Heart left ventricle (tissue), 7 donors: ENCODE measurements around a stretch of chr5.

- PRO-cap, 6 experiments: no peak in any of the 6 experiments
- RAMPAGE, long total RNA, 2 experiments: no peak in any of the 2 experiments
- RRBS: 30% methylated on average over 4 of the region's 16 CpGs
These were observed 17.7 kb downstream of the CXXC5 start for GRCh38 chr5:139665500-139666549.

GRCh38 chr5:139667619-139668662 is 19.8 kb downstream of the CXXC5 start:
- PRO-cap, 6 experiments: peak in 6 of 6 experiments; most common plus-strand start chr5:139668371 (in 3); most common minus-strand start chr5:139668539 (in 6)
- RAMPAGE, long total RNA, 2 experiments: no peak in any of the 2 experiments
- RRBS: under 1% methylated on average over 11 of the region's 53 CpGs

DNA sequence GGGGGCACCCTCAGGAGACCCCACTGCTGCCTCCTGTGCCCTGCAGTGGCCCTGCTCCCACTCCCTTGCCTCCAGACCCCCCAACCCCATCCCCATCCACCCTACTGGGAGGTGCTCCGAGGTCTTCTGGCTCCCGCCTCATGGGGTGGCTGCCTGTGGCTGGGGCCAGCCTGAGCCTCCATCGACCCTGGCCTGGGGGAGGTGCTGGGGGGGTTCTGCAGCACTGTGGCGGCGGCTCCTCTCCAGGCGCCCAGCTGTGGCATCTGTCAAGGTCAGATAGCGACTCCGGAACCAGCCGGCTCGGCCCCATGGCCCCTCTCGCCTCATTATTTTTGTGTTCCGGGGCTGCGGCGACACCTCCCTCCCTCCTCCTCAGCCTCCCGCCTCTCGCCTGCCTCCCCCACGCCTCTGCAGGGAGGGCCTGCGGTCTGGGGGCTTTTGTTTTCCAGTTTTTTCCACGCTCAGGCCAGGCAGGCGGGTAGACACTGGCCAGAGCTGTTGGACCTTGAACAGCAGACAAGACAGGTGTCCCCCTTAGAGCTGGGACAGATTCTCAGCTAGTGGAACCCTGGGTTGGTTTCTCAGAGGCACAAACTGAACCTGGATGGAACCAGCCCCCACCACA is 21.8 kb downstream of the CXXC5 start:
- PRO-cap, 6 experiments: peak in 6 of 6 experiments; most common plus-strand start position 448 of the sequence (in 3); most common minus-strand start position 265 of the sequence (in 6)
- RAMPAGE, long total RNA, 2 experiments: no peak in any of the 2 experiments
- RRBS: 15% methylated on average over 2 of the region's 20 CpGs

- PRO-cap, 6 experiments: no peak in any of the 6 experiments
- RAMPAGE, long total RNA, 2 experiments: no peak in any of the 2 experiments
- RRBS: no CpG with 5 or more reads among the region's 4 CpGs
These were observed 59.4 kb downstream of the CXXC5 start for GRCh38 chr5:139707537-139707943.

DNA sequence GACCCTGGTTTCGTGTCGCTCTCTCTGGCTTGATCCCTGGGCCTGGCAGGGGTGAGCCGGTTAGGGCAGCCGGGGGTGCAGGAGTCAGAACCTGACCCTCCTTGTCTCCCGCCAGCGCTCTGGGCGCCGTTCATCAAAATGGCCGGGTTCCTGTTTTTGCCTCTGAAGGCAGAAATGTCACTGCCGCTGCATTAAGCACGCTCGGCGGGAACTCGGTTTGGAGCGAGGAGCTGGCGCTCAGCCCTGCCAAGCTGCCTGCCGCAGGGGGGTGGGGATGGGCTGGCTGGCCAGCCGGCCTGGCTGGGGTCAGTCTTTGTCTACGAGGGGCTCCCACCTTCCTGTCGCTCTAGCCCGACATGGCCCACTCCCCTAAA is 63.7 kb downstream of the CXXC5 start:
- PRO-cap, 6 experiments: no peak in any of the 6 experiments
- RAMPAGE, long total RNA, 2 experiments: no peak in any of the 2 experiments
- RRBS: 13% methylated on average over 6 of the region's 21 CpGs

- PRO-cap, 6 experiments: peak in 6 of 6 experiments; most common plus-strand start chr5:139848331 (in 4); most common minus-strand start chr5:139848267 (in 5)
- RAMPAGE, long total RNA, 2 experiments: no peak in any of the 2 experiments
- RRBS: 3% methylated on average over 15 of the region's 147 CpGs
These were observed 52.4 kb downstream of the PSD2 start for GRCh38 chr5:139847562-139848834.

- PRO-cap, 6 experiments: peak in 1 of 6 experiments; most common plus-strand start chr5:140106415 (in 1)
- RAMPAGE, long total RNA, 2 experiments: no peak in any of the 2 experiments
- RRBS: no CpG with 5 or more reads among the region's 4 CpGs
These were observed 7.7 kb upstream of the PURA start for GRCh38 chr5:140106266-140106486.

DNA sequence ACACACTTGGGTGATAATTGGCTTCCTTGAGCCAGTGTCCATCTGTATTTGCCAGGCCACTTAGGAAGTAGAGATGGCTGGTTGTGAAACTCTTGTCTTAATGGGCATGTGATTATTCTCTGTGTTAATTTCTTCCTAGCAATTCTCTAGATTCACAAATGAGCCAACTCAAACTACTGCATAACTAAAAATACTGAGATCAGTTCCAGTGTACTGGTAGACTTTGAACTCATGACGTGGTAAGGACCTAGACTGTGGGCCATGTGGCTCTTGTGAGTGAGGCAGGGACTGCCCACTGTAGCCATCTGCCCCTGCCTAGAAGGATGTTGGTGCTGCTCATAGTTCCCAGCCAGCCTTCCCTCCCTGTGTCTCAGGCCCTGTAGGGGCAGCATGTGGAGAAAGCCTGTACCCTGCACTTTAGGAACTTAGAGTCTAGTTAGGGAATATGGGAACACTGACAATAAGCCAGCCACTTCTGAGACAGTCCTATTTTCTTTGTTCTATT is 47.4 kb downstream of the CYSTM1 start:
- PRO-cap, 6 experiments: no peak in any of the 6 experiments
- RAMPAGE, long total RNA, 2 experiments: no peak in any of the 2 experiments
- RRBS: no CpG with 5 or more reads among the region's 1 CpG

DNA sequence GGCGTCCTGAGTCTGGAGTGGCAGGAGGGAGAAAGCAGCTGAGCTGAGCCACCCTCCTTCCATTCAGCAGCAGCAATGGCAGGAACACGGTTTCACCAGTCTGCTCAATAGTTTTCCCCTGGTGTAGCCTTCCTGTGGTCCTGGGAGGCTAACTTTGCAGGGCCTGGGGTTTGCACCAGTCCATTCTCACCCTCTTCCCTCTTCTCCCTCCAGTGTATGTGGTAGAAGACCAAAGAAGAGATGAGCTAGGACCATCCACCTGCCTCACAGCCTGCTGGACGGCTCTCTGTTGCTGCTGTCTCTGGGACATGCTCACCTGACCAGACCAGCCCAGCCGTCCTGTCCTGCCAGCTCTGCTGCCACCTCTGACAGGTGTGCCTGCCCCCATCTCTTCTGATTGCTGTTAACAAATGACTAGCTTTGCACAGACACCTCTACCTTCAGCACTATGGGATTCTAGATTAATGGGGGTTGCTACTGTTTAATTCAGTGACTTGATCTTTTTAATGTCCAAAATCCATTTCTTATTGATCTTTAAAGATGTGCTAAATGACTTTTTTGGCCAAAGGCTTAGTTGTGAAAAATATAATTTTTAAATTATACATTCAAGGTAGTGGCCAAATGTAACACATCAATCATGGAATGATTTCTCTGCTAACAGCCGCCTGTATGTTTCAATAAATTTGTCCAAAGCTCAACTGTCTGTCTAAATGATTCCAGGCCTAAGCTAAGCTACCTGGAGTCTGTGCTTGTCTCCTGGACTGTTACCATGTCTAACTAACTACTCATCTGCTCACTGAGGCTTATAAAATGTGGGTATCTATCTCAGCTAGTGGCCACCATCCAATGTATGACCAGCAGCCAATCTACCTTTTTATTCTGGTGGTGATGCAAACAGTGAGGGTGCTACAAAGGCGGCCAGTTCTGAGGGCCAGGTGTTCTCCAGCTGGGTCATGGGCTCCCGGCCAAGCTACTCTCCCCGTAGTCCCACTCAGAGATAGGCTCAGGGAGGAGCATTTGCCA is 59.5 kb downstream of the PFDN1 start:
- PRO-cap, 6 experiments: peak in 1 of 6 experiments; most common plus-strand start position 62 of the sequence (in 1)
- RAMPAGE, long total RNA, 2 experiments: no peak in any of the 2 experiments
- RRBS: no CpG with 5 or more reads among the region's 8 CpGs

GRCh38 chr5:140246381-140246826 is 56.5 kb downstream of the PFDN1 start:
- PRO-cap, 6 experiments: peak in 2 of 6 experiments; most common plus-strand start chr5:140246507 (in 1); most common minus-strand start chr5:140246521 (in 2)
- RAMPAGE, long total RNA, 2 experiments: no peak in any of the 2 experiments
- RRBS: no CpG with 5 or more reads among the region's 6 CpGs

GRCh38 chr5:140251309-140251984 is 51.5 kb downstream of the PFDN1 start:
- PRO-cap, 6 experiments: no peak in any of the 6 experiments
- RAMPAGE, long total RNA, 2 experiments: no peak in any of the 2 experiments
- RRBS: no CpG with 5 or more reads among the region's 8 CpGs

DNA sequence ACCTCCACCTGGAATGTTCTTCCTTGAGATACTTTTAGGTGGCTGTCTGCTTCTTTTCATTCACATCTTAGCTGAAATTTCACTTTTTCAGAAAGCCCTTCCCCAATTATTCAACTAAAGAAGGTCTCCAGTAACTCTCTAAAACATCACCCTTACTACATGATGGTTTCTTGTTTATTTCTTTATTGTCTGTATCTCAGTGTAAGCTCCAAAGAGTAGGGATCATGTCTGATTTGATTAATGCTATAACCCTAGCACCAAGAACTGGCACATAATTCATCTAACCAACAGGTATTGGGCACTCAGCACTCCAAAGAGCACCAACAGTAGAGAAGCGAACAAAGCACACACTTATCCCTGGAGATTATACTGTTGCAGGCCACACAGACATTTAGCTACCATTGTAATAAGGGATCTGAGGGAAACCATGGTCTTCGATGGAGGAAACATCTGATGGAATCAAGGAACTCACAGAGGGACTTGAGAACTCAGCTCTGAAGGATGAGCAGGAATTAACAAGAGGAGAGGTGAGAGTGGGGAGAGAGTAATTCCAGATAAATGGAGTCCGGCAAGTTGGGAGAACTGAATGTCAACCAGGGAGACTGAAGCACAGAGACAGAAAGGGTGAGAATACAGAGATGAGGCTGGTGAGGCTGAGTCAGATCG is 45.3 kb downstream of the PFDN1 start:
- PRO-cap, 6 experiments: no peak in any of the 6 experiments
- RAMPAGE, long total RNA, 2 experiments: no peak in any of the 2 experiments
- RRBS: no CpG with 5 or more reads among the region's 4 CpGs

GRCh38 chr5:140273268-140273851 is 29.5 kb downstream of the PFDN1 start:
- PRO-cap, 6 experiments: no peak in any of the 6 experiments
- RAMPAGE, long total RNA, 2 experiments: no peak in any of the 2 experiments
- RRBS: no CpG with 5 or more reads among the region's 6 CpGs

- PRO-cap, 6 experiments: no peak in any of the 6 experiments
- RAMPAGE, long total RNA, 2 experiments: no peak in any of the 2 experiments
- RRBS: no CpG with 5 or more reads among the region's 5 CpGs
These were observed 19.9 kb upstream of the PFDN1 start for GRCh38 chr5:140322707-140323205.

GRCh38 chr5:140374598-140375265 is 14.7 kb downstream of the SLC4A9 start:
- PRO-cap, 6 experiments: no peak in any of the 6 experiments
- RAMPAGE, long total RNA, 2 experiments: no peak in any of the 2 experiments
- RRBS: no CpG with 5 or more reads among the region's 5 CpGs

DNA sequence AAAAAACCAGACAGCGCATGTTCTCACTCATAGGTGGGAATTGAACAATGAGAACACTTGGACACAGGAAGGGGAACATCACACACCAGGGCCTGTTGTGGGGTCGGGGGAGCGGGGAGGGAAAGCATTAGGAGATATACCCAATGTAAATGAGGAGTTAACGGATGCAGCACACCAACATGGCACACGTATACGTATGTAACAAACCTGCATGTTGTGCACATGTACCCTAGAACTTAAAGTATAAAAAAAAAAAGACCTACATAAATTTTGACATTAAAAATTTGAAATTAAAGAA is 55.9 kb downstream of the ANKHD1 start:
- PRO-cap, 6 experiments: no peak in any of the 6 experiments
- RAMPAGE, long total RNA, 2 experiments: no peak in any of the 2 experiments
- RRBS: no CpG with 5 or more reads among the region's 6 CpGs

- PRO-cap, 6 experiments: no peak in any of the 6 experiments
- RAMPAGE, long total RNA, 2 experiments: no peak in any of the 2 experiments
- RRBS: no CpG with 5 or more reads among the region's 8 CpGs
These were observed 18.3 kb upstream of the EIF4EBP3 start for GRCh38 chr5:140528825-140529904.

GRCh38 chr5:140547781-140548832 is 645 bp downstream of the EIF4EBP3 start:
- PRO-cap, 6 experiments: peak in 4 of 6 experiments; most common plus-strand start chr5:140548067 (in 3); most common minus-strand start chr5:140548201 (in 3)
- RAMPAGE, long total RNA, 2 experiments: no peak in any of the 2 experiments
- RRBS: 0% methylated on average over 1 of the region's 35 CpGs

- PRO-cap, 6 experiments: no peak in any of the 6 experiments
- RAMPAGE, long total RNA, 2 experiments: no peak in any of the 2 experiments
- RRBS: no CpG with 5 or more reads among the region's 6 CpGs
These were observed 819 bp downstream of the SRA1 start for GRCh38 chr5:140556384-140556924.

DNA sequence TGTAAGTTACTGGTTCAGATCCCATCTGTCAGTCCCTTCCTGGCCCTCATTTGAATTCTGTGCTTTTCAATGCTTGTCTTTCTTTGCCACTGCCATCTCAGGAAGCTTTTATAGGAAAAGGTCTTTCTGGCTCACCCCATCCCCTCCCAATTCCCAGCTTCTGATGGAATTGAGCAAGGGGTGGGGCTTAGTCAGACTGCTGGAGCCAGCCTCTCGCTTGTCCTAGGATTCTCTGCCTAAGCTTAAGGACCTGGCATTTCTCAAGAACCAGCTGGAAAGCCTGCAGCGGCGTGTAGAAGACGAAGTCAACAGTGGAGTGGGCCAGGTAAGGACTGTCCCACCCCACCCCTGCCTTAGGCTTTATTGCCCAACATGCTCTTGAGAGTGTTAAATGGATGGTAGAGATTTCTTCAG is 1.0 kb downstream of the SLC35A4 start:
- PRO-cap, 6 experiments: no peak in any of the 6 experiments
- RAMPAGE, long total RNA, 2 experiments: no peak in any of the 2 experiments
- RRBS: no CpG with 5 or more reads among the region's 4 CpGs